Foreskin fibroblast (primary cell): ENCODE measurements around the gene CNDP2.

DNA sequence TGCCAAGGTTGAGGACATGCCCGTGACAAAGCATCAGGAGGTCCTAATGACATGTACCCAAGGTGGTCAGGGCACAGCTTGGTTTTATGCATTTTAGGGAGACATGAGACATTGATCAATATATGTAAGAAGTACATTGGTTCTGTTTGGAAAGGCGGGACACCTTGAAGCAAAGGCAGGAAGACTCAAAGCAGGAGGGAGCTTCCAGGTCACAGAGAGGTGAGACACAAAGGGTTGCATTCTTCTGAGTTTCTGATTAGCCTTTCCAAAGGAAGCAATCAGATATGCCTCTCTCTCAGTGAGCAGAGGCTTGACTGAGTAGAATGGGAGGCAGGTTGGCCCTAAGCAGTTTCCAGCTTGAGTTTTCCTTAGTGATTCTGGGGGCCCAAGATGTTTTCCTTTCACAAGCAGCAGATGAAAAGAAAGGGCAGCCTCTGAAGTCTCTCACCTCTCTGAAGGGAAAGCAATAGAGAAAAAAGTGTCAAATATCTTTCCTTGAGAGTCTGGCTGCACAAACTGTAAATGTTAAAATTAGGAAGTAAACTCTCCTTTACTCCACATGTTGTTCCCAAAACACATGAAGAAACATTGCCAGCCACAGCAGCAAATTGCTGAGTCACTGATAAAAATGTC lies 40.4 kb downstream of the CYB5A start:
- RRBS = no CpG with 5 or more reads among the region's 2 CpGs

GRCh38 chr18:74255028-74255833 lies 36.5 kb downstream of the CYB5A start:
- RRBS = no CpG with 5 or more reads among the region's 7 CpGs

DNA sequence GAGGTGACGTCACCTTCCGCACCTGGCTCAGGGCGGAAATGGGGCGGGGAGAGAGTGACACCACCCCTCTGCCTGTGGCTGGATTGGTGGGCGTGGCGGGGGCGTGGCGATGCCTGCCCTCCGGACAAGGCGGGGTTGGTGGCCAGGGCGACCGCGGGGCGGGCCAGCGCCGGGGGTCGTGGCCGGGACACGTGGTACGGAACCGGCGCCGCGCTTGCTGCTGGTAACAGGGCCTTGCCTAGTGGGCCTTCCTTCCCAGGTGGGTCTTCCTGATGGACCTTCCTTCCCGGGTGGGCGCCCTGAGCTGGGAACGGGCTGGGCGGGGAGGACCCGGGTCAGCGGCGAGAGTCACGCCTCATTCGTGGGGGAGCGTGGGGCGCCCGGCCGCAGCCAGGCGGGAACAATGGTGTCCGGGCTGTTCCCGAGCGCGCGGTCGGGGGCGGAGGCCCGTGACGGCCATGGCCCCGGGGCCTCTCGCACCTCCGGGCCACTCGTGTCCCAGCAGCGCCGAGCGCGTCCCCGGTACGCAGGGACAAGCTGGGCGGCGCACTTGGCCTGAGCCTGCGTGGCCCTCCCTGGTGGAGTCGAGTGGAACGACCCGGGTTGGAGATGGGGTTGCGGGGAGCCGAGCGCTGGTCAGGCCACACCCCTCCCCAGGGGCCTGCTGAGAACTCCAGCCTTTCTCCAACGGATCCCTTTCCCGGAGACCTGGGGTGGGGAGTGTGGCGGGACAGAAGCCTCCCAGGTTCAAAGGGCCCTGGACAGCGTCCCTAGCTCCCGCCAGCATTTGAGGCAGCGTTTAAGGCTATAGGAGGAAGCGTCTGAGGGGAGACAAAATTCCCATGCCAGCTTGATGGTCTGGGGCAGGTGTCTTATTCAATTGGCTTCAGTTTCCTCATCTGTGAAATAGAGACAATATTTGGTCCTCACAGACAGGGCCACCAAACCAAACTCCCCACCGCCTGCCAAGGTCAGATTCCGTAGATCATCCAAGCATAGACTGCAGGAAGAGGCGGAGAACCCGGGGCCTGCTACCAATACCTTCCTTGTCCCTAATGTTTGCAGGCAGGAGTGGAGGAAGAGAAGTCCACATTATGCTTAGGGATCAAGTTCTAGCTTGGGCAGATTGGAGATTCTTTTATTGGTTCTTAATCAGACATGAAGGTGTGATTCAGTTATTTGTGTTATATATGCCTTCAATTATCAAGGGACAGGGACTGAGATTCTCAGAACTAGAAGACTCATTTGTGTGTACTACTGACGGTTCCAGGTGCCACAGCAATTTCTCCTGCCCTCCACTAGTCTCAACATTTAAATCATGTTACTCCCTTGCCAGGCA lies at the start of gene CNDP2:
CNDP2 (plus strand) TSS at position 191 of the 1,339 bp plus-strand sequence.
- RRBS = 1% methylated on average over 52 of the region's 78 CpGs

GRCh38 chr18:74499626-74500042 lies 3.5 kb downstream of the CNDP2 start:
- RRBS = no CpG with 5 or more reads among the region's 9 CpGs

DNA sequence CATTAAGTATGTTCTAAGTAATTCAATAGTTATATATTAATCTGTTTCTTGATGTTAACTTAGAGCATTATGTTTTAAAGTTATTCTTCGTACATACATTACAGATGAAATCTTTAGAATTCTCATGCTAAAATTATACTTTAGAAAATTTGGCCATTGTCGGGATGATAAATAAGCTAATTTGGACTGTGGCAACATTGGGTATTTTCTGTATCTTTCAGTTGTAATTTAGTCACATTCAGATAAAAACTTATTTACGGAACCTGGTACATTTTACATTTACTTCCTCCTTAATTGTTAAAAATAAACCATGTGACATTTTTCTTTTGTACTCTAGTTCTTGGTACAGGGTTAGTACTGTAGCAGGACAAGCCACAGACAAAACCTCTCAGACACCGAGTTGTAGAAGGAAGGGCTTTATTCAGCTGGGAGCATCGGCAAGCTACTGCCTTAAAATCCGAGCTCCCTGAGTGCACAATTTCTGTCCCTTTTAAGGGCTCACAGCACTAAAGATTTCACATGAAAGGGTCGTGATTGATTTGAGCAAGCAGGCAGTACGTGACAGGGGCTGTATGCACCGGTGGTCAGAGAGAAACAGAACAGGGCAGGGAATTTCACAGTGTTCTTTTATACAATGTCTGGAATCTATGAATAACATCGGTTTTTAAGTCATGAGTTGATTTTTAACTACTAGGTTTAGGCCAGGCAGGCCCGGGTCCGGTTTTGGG lies 4.3 kb downstream of the CNDP2 start:
- RRBS = no CpG with 5 or more reads among the region's 12 CpGs

GRCh38 chr18:74588882-74589467 lies 8.7 kb upstream of the ZNF407 start:
- RRBS = no CpG with 5 or more reads among the region's 8 CpGs

- RRBS = no CpG with 5 or more reads among the region's 1 CpG
These were observed 96.7 kb downstream of the ZNF407 start for GRCh38 chr18:74694446-74694772.

- RRBS = no CpG with 5 or more reads among the region's 9 CpGs
These were observed 9.4 kb downstream of the PTGR3 start for GRCh38 chr18:75199325-75200117.

- RRBS = no CpG with 5 or more reads among the region's 10 CpGs
These were observed 1.5 kb downstream of the PTGR3 start for GRCh38 chr18:75207306-75207879.

DNA sequence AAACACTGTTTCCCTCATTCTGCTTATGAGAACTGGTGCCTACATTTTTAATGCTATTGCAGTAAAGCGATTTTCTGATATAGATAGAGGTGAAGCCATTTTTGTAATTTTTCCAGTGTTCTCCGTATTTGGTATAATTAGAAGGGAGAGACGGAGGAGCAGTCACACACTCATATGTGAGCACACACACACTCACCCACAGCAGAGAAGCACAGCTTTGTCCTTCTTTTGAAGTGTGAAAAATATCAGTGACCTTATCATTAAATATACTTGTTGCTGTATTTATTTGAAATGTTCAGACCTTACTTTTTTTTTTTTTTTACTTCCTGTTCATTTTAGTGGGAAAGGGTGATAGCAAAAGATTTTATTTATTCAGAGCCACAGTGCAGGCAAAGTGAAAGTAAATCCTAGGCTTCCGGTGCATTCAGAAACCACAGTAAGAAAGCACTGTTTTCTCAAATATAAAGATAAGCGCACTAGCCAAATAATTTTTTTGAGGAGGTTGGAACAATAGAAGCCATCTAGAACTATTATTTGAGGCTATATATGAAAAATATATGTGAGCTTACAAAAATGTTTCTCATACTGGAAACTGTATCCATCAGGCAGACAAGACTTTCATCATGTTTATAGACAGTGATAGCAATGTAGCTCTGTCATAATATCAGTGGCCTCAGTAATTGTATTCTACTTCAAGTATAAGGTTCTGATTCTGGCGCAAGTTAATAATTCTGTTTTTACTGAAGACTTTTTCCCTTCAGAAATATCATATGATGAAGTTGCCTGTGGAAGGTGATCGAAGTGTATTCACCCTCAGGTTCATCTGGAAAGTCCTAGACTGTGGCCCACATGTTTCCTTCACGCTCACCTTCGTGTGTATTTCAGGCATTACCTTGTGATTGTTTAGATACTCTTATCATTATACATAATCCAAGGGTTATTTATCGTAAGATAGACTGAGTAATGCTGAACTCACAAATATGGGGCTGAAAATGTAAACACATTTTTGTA lies 37.3 kb downstream of the TSHZ1 start:
- RRBS = no CpG with 5 or more reads among the region's 10 CpGs

- RRBS = no CpG with 5 or more reads among the region's 5 CpGs
These were observed 77.0 kb downstream of the SMIM21 start for GRCh38 chr18:75350429-75350979.

GRCh38 chr18:75679063-75679915 lies 251.8 kb upstream of the SMIM21 start:
- RRBS = no CpG with 5 or more reads among the region's 18 CpGs

- RRBS = 94% methylated on average over 8 of the region's 28 CpGs
These were observed 144.6 kb downstream of the ZNF516 start for GRCh38 chr18:76350501-76350813.

DNA sequence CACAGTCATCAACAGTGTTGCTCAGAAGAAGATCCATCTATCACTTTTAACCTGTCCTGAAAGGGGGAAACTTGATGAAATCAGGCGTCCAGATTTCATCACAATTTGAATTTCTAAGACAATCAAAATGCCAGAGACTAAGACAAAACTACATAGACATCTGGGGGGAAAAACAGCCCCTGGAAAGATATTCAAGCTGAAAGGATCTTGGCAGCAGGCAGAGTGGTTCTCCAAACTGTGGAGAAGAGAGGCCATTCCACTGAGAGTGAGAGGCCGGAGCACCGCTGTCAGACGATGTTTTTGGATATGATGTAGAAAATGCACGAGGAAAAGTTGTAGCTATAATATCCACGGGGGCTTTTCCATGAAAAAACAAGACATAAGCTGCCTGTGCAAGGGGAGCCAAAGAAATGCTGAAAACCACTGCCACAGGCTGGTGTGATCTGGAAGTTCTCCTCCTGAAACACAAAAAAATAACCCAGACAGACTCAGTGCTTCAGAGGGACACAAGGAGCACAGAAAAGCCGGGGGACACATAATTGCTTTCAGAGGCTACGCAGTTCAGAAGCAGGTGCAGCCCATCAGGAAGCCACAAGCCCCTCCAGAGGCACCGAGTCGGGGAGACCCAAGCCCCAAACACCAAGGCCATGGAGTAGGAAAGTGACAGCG lies 98.4 kb downstream of the ZNF516 start:
- RRBS = no CpG with 5 or more reads among the region's 11 CpGs

GRCh38 chr18:76478978-76480112 lies 15.7 kb downstream of the ZNF516 start:
- RRBS = no CpG with 5 or more reads among the region's 20 CpGs

GRCh38 chr18:76482159-76482888 lies 12.7 kb downstream of the ZNF516 start:
- RRBS = no CpG with 5 or more reads among the region's 21 CpGs

DNA sequence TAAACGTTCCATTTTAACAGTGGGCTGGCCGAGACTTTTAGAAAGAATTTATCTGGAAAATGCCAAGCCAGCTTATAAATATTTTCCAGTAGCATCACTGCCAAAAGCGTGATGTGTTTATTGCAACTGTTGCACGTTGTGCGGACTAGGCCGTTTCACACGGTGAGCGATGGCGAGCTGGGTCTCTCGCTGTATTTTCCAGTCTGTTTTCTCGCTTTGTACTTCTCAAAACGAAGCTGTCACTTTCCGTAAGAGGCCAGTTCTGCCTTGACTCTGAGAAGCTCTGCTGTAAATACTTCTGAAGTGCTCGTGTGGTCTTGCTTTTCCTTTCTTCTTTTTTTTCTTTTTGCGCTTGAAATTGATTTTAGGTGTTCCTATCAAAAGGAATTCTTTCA lies 65.0 kb upstream of the ZNF236 start:
- RRBS = no CpG with 5 or more reads among the region's 15 CpGs

DNA sequence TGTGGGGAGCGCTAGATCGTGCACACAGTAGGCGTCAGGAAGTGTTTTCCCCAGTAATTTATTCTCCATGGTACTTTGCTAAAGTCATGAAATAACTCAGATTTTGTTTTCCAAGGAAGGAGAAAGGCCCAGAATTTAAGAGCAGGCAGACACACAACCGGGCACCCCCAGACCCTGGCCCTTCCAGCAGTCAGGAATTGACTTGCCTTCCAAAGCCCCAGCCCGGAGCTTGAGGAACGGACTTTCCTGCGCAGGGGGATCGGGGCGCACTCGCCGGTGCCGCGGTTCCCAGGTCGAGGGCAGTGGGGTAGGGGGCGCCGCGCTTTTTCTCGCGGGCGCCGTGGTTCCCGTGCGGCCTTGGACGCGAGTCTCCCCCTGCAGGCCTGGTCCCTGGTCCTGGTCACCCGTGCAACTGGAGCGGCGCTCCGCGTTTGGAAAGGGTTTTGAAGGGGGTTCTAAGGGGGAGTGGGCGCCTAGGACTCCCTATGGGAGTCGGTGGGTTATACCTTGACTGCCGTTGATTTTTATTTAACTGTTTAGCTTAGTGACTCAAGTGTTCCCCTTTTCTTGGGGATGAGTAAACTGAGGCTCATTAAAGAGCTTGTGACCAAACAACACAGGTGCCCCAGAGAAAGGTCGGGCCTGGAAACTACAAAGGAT lies 1.3 kb downstream of the ZNF236 start:
- RRBS = 18% methylated on average over 8 of the region's 34 CpGs

- RRBS = no CpG with 5 or more reads among the region's 6 CpGs
These were observed 8.2 kb upstream of the MBP start for GRCh38 chr18:77140608-77141300.

DNA sequence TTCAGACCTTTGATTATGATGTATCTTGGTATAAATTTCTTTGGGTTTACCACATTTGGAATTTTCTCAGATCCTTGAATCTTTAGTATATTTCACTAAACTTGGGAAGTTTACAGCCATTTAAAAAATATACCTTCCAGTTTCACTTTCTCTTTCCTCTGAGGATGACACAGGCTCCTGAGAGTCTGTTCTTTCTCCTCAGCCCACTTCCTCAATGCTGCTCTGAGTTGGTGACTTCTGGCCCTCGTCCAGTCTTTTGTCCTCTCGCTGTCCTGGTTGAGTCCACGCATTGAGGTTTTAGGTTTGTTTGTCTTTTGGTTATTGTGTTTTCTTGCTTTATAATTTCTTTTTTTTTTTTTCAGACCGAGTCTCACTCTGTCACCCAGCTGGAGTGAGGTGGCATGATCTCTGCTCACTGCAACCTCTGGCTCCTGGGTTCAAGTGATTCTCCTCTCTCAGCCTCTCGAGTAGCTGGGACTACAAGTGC lies 40.7 kb upstream of the GALR1 start:
- RRBS = no CpG with 5 or more reads among the region's 5 CpGs